HT-29 (cell line): ENCODE measurements around a stretch of chr16.

GRCh38 chr16:90046469-90047384, 24.2 kb downstream of the GAS8 start:
- RAMPAGE, long total RNA = no peak